ENCODE measurements around a stretch of chr18.

DNA sequence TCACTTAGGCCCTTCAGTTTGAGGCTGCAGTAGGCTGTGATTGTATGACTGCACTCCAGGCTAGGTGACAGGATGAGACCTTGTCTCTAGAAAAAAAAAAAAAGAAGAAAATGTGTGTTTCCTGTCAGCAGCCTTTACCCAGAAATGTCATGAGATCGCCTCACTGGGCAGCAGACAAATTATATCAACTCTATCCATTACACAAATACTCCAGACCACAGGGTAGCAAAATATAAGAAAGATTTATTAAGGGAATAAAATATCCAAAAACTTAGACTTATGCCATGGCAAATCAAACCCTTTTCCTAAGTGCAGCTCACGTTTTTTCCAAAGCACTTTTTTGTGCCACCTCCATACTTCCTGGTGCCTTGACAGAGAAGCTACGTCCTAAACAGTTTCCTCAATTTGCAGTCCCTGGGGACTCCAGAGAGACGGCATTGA is 190.7 kb upstream of the NDUFV2 start:
- RRBS = no CpG with 5 or more reads among the region's 4 CpGs

- RRBS = no CpG with 5 or more reads among the region's 5 CpGs
Observed at GRCh38 chr18:9001192-9001736, 101.2 kb upstream of the NDUFV2 start.

DNA sequence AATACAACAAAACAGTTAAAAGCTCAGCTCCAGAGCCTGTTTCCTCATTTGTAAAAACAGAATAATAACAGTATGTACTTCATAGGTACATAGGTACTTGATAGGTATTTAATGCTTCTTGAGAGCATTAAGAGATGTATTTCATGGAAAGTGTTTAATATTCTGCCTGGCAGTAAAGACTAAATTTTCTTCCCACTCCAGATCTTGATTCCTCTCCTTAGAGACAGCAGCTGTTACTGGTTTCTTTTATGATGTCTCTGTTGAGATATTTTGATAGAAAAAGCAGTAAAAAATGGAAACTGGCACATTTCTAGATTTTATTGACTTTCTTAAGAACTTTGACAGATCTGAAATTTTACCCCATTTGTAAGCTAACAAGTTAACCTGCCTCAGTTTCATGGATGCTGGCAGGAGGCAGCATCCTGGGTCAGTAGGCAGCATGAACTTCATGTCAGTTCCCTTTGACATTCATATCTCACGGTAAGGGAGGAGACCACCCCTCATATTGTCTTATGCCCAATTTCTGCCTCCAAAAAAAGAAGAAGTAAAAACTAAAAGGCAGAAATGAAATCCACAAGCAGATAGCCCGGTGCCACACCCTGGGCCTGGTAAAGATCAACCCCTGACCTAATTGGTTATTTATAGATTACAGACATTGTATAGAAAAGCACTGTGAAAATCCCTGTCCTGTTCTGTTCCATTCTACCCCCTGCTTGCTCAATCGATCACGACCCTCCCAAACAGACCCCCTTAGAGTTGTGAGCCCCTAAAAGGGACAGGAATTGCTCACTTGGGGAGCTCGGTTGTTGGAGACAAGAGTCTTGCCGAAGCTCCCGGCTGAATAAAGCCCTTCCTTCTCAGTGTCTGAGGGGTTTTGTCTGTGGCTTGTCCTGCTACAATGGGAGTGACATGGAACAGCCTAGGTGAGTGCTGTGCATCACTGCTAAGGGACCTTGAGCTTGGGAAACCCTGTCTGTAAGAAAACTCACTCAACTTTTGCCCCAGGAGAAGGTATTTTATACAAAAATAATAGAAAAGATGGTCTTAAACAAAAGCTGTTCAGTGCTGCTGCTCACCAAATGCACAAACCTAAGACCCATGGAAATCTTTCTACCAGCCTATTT is 10.9 kb downstream of the NDUFV2 start:
- RRBS = no CpG with 5 or more reads among the region's 7 CpGs

- RRBS = no CpG with 5 or more reads among the region's 3 CpGs
Observed at GRCh38 chr18:9191078-9191375, 54.4 kb downstream of the ANKRD12 start.

- RRBS = no CpG with 5 or more reads among the region's 5 CpGs
Observed at GRCh38 chr18:9255109-9256225, 79.1 kb upstream of the TWSG1 start.

GRCh38 chr18:9400008-9400508 is 65.5 kb downstream of the TWSG1 start:
- RRBS = no CpG with 5 or more reads among the region's 4 CpGs

DNA sequence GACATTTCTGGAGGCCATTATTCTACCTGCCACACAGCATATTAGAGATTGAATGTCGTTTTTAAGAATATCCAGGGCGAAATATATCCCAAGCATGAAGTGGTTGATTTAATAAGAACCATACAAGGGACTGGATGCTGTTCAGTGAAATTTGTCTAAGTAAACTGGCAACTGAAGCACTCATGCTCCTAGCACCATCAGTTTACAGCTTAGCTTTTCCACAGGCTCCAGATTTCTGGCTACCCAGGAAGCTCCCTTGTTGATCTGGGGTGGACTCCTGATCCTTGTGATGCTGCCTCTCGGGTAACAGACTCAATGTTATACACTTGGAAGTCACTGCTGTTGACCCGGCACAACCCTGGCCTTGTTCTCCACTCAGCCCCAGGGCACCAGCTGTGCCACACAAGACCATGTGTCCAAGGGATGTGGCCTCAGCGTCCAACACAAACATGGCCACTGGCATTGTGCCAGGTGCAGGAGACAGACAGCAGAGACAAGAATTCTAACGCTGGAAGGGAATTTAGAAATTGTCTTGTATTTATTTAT is 38.9 kb upstream of the PPP4R1 start:
- RRBS = no CpG with 5 or more reads among the region's 6 CpGs

DNA sequence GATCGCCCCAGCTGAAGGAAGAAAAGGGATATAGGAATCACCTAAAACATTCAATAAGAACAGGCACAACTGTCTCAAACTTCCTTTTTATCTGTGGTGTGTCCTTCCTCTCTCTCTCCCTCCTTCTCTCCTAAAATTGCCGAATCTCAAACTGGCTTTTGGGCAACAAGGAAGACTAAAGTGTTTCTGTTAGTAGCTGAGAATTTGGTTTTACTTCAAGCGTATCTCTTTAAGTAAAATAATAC is 23.6 kb upstream of the RAB31 start:
- RRBS = no CpG with 5 or more reads among the region's 3 CpGs

- RRBS = no CpG with 5 or more reads among the region's 11 CpGs
Observed at GRCh38 chr18:9712060-9713125, 4.3 kb downstream of the RAB31 start.

DNA sequence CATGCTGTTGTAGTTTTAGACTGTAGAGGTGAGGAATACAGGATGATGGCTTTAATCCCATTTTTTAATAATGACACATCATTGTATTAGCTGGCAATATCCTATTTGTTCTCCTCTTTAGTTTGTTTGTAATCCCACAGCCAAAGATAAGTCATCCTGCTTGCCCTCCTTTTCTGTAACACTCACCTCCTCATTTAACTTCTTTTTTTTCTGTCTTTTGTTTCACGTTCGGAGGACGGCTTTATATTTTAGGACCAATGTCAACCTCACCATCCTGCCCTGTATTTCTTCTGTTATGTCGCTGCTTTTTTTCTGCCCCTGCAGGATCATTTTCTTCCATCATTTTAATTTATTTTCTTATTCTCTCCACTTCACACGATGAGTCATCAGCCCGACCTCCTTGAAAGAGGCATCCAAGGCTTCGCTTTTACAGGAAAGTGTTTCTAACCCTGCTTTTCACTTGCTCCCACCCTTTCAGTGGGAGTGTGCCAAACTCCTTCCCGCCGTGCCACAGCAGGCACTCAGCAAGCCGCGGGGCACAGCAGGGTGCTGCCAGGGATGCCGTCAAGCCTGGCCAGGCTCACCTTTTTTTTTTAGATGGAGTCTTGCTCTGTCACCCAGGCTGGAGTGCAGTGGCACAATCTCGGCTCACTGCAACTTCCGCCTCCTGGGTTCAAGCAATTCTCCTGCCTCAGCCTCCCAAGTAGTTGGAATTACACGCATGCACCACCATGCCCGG is 11.5 kb downstream of the RAB31 start:
- RRBS = no CpG with 5 or more reads among the region's 16 CpGs

DNA sequence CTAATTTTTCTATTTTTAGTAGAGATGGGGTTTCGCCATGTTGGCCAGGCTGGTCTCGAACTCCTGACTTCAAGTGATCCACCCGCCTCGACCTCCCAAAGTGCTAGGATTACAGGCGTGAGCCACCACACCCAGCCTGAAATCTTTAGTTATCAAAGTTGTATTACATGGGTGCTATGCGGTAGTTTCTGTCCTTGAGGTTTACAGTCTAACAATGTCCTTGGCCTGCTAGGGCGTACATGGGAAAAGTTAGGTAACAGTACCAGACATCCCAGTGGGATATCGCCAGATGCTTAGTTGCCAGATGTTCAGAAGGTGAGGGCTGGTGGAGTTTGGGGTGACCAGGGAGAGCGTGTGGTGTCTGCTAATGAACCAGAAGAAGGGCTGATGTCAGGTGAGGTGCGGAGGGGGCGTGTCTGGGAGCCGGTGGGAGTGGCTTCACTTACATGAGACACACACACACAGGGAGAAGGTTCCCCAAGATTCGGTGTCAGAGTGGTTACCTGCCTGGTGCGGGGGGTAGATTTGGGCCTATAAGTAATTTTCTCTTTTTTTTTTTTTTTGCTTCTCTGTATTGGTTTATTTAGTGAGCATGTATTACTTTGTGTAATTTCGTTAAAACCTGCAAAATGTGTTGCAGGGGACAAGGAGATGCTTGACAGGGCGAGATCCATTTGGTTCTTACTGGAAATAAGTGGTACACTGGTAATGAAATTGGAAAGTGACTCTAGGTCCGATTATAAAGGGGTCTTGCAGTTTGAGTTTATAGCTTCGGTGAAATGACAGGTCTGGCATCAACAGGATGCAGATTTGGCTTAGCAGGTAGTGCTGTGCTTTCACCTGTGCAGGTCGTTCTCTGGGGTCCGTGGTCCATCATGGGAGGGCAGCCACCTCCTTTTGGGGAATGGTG is 12.3 kb downstream of the RAB31 start:
- RRBS = no CpG with 5 or more reads among the region's 20 CpGs

GRCh38 chr18:9738408-9738975 is 30.4 kb downstream of the RAB31 start:
- RRBS = no CpG with 5 or more reads among the region's 8 CpGs

DNA sequence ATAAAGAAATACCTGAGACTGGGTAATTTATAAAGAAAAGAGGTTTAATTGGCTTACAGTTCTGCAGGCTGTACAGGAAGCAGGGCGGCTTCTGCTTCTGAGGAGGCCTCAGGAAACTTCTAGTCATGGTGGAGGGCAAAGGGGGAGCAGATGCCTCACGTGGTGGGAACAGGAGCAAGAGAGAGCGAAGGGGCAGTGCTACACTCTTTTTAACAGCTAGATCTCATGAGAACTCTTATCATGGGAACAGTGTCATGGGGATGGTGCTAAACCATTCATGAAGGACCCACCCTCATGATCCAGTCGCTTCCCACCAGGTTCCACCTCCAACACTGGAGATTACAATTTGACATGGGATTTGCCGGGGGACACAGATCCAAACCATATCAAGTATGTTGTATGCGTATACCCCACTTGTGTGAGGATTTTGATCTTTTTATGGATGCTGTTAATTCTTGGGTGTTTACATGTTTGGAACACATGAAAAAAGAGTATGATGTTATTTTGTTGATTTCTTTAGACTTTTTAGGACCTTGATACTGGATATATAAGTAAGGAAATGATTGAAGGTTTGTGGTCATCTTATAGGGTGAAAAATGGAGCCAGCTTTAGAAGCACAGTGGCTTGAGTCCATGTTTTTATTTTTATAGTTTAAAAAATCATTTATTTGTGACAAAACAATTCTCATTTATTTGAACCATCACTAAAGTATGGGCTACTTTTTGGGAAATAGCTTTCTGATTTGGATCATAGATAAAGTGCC is 28.9 kb downstream of the VAPA start:
- RRBS = no CpG with 5 or more reads among the region's 6 CpGs

- RRBS = no CpG with 5 or more reads among the region's 18 CpGs
Observed at GRCh38 chr18:10453574-10454010, 843 bp upstream of the APCDD1 start.

DNA sequence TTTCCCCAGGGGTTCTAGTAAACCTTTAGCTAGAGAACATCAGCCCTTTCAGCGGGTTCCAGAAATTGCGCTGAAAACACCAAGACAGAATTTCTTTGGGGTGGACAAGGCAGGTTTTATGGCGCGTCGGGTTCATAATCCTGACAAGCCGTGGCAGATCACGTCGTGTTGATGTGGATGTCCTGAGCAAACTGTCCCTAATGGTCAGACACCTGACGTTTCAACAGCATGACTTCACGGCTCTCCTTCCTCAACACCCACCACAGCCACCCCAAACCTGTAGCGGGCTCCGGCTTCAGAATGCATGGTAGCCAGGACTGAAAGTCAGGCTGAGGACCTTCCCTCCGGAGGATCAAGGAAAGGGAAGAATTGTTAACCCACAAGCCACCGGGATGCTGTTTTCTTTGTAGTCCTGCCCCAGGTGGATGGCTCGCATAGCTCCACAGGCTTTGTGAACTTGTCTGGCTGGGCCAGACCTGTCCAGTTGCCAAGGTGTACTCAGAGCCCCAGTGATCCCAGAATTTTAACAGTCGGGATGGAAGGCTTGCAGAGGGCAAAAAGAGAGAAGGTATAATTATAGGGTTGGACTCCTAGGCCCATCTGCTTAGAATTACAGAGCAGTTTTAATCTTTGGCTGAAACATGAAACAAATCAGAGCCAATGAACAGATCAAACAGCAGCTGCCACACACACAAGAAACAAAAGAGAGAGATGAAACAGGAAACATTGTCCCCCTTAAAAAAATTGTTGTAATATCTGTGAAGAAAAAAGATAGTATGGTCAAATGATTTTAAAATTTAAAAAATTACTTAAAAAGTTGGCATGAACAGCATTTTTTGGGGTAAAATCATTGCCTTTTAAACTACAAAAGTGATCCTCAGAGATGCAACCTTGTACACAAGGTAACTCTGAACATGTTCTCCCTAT is 1.6 kb downstream of the APCDD1 start:
- RRBS = 20% methylated on average over 3 of the region's 16 CpGs

- RRBS = no CpG with 5 or more reads among the region's 4 CpGs
Observed at GRCh38 chr18:10528442-10529045, 2.7 kb downstream of the NAPG start.

GRCh38 chr18:10660327-10660879 is 134.6 kb downstream of the NAPG start:
- RRBS = no CpG with 5 or more reads among the region's 10 CpGs

DNA sequence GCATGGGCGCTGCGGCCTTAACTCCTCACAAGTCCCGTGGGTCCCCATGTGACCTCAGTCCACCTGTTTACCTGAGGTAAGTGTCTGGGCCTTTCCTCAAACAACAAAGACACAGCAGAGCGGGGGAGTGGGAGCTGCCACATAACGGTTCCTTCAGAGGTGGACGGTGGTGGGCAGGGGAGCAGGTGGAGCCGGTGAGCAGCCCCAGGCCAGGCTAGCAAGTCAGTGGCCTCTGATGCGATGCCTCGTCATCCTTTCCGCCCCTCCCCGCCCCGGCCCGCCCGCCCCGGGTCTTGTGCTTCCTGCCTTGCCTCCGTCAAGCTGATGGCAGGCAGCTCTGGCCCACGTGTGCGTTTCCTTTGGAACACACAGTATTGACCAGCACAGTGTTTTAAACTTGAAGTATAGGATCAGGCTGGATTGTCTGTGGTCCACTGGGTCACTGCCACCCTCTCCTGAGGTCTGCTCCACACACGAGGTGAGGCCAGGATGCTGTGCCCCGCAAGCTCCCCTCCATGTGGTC is 38.9 kb downstream of the PIEZO2 start:
- RRBS = 42% methylated on average over 5 of the region's 20 CpGs

- RRBS = no CpG with 5 or more reads among the region's 6 CpGs
Observed at GRCh38 chr18:11366289-11366825, 217.0 kb upstream of the PIEZO2 start.

DNA sequence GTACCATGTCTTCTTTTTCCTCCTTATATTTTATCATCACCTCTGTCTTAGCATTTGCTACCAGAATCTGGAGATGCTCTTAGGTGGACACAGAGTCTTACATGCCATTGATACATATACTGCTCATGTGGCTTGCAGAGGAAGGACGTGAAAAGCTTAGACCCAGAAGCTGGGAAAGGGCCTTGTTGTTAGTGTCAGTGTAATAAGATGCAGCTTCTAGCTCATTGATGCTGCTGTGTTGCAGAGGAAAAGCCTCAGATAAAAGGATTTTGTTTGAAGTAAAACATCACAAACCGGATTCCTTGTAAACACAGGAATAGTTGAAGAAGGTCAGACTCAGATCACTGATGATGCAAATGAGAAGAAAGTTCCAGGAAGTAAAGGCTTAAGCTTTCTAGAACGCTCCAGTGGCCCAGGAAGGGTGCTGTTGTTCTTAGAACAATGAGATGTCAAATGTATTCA is 61.5 kb upstream of the CHMP1B start:
- RRBS = no CpG with 5 or more reads among the region's 3 CpGs

Measured in pericardium (tissue), 1 donor.